Mucosa of descending colon (tissue), 1 donor: ENCODE results near the genes KBTBD13 and SMAD6.

- PRO-cap = no peak
Observed at GRCh38 chr15:64824896-64825271, 563 bp downstream of the PIF1 start.

- PRO-cap = no peak
Observed at GRCh38 chr15:64938124-64938528, 26.4 kb downstream of the ANKDD1A start.

GRCh38 chr15:64963311-64963877 is 26.3 kb downstream of the SPG21 start:
- PRO-cap = no peak

- PRO-cap = no peak
Observed at GRCh38 chr15:65076497-65077182, at the start of gene KBTBD13. Gene KBTBD13, plus strand, starts transcription at chr15:65076746.

DNA sequence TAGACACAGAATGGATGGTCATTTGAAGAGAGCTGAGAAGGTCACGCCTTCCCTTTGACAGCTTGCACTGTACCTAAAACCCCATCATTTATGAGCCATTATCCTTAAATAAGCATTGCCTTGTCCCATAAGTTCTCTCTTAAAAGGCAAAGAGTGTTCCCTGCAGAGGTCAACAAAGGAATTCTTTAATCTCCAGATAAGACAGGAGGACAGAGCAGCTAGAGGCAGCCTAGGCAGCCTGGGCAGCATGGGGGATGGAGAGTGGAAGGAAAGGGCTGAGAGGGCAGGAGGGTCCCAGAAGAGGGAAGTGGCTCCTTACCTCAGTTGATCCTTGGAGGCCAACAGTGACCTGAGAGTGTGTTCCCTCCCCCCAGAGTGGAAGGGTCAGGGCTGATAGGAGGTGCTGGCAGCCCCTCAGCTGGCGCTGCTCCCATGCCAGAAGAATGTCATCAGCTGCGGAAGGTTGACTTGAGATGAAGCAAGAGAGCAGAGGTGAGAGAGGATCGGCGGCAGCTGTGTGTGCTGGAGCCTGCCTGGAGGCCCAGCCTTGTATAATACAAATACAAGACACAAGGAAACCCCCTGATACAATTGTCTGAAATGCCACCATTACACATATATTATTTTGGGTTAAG is 12.8 kb downstream of the KBTBD13 start:
- PRO-cap = no peak

- PRO-cap = no peak
Observed at GRCh38 chr15:65097933-65098693, 16.9 kb downstream of the UBAP1L start.

DNA sequence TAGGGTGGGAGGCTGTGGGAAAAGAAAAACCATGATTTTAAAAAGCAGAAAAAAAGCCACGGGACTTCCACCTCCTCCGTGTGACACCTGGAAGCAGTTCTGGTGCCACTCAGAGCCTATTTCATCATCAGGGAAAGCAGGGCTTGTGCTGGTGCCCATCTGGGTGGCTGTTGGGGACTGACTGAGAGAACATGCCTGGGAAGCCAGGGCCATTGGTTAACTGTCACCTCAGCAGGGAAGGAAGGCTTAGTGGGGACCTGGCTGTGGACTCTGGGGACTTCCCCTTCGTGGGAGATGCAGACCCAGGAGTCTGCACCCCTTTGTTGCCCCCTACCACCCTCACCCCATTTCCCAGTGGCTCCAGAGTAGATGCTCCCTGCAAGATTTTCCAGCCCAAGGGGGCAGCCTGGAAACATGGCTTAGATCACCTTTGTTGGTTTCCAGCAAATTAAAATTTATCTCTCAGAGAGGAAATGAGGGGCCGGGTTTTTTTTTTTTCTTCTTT is 25.2 kb upstream of the PARP16 start:
- PRO-cap = no peak

DNA sequence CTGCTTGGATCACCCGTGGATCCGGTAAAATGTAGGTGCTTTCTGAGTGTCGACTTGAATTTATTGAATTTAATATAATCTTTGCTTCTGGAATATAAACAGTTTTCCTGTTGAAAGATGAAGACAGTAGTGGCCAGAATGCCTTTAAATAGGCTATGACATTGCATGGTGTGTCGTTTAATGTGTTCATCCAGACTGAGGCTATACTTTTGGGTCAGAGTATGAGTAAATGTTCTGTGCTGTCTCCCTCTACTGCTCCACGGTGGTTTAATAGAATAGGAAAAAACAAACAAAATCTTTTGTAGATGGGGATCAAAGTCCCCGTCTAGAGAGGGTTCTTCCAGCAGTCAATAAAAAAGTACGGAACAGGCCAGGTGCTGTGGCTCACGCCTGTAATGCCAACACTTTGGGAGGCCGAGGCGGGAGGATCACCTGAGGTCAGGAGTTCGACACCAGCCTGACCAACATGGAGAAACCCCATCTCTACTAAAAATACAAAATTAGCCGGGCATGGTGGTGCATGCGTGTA is 1.8 kb downstream of the HACD3 start:
- PRO-cap = no peak

DNA sequence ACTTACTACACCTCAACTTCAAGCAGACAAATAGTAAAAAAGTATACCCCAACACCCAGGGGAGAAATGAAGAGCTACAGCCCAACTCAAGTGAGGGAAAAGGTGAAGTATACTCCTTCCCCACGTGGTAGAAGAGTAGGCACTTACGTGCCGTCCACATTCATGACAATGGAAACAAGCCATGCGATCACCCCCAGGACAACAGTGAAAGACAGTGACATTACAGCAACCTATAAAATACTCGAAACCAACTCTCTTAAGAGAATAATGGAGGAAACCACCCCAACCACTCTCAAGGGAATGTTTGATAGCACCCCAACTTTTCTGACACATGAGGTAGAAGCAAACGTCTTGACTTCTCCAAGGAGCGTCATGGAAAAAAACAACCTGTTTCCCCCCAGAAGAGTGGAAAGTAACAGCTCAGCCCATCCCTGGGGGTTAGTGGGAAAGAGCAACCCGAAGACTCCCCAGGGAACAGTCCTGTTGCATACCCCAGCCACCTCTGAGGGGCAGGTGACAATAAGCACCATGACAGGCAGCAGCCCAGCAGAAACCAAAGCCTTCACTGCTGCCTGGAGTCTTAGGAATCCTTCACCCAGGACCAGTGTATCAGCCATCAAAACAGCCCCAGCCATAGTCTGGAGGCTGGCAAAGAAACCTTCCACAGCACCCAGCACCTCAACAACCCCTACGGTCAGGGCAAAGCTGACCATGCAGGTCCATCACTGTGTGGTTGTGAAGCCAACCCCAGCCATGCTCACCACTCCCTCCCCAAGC is 3.0 kb downstream of the SLC24A1 start:
- PRO-cap = no peak

DNA sequence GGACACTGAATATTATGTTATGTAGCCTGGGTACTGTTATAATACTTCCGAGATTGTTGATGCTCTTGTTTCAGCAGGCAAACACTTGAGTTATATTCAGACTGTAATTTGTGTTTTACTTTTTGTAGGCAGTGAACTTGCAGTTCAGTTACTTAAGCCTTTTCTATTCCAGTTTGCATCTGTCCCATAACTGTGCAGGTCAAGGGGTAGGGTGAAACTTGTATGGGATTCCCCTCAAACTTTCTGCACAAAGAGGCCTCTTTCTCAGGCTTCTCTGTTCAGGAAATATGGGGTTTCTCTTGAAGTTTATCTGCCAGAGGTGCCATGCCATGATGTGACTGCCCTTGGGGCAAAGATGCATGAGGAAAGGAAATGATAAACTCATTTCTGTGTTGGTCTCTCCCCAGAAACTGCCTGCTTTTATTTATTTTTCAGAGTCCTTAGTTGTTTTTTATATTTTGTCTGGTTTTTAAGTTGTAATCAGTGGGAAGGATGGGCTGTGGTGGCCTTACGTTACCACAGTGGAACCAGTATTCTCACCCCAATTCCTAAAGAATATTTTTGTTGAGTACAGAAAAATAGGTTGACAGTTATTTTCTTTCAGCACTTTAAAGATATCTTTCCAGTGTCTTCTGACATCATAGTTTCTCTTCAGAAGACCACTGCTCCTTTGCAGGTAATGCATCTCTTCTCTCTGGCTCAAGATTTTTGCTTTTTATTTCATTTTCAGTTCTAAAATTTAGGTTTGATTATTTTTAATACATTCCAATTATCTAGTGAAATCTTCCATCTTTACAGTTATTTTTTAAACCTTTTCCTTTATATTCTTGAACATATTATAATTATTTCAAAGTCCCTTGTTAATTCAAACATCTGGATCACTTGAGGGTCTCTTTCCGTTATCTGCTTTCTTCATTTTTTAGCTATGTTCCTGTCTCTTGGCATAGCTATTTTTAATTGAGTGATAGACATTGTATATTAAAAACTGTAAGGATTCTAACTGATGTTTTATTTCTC is 67.0 kb downstream of the SLC24A1 start:
- PRO-cap = no peak

GRCh38 chr15:66252990-66253550 is 480 bp downstream of the MEGF11 start:
- PRO-cap = no peak

DNA sequence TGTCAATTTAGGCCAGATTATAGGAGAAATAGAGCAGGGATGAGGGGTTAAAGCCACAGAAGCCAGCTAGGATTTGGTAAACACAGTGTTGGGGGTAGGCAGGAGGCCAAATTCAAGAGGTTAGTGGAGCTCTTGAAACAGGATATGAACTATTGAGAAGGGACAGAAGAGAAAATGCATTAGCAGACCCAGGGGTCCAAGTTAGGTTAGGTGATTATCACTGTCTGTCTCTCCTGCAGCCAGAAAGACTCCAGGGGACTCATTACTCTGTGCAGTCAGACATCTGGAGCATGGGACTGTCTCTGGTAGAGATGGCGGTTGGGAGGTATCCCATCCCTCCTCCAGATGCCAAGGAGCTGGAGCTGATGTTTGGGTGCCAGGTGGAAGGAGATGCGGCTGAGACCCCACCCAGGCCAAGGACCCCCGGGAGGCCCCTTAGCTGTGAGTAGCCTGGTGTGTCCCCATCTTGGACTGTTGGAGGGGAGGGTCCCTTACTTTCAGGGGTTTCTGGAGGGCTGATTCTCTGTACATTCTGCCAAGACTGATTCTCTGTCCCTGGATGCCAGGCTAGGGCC is 12.7 kb downstream of the SNAPC5 start:
- PRO-cap = no peak

DNA sequence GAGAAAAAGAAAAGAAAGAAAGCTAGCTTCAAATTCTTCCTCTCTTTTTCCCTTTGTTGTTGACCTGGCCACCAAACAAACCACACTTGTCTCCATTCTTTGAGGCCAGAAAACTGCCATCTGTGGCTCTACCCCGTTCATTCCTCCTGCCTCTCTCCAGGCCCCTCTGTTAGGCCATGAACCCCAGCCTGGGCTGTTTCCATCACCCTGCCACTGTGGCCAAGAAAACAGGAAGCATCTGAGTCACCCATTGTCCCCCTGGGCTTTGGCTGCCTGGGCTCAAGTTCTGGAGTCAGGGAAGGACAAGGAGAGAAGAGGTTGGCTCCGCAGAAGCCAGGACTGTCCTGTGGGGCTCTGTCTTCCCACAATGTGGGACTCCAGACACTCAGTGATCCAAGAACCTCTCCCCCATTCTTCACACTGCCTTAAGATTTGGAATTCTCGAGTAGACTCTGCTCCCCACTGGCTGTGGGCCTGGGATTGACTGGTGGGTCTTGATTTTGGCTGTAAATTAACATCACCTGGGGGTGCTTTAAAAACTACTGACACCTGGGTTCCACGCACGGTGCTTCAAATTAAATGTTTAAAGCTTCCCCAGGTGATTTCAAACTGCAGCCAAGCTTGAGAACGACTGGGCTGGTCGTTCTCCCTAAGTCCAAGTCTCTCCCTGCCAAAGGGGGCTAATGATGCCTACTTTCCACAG is 14.9 kb upstream of the LCTL start:
- PRO-cap = no peak

GRCh38 chr15:66673192-66674039 is 28.6 kb upstream of the SMAD6 start:
- PRO-cap = bidirectional peak, plus-strand start at chr15:66673852, minus-strand start at chr15:66673681

DNA sequence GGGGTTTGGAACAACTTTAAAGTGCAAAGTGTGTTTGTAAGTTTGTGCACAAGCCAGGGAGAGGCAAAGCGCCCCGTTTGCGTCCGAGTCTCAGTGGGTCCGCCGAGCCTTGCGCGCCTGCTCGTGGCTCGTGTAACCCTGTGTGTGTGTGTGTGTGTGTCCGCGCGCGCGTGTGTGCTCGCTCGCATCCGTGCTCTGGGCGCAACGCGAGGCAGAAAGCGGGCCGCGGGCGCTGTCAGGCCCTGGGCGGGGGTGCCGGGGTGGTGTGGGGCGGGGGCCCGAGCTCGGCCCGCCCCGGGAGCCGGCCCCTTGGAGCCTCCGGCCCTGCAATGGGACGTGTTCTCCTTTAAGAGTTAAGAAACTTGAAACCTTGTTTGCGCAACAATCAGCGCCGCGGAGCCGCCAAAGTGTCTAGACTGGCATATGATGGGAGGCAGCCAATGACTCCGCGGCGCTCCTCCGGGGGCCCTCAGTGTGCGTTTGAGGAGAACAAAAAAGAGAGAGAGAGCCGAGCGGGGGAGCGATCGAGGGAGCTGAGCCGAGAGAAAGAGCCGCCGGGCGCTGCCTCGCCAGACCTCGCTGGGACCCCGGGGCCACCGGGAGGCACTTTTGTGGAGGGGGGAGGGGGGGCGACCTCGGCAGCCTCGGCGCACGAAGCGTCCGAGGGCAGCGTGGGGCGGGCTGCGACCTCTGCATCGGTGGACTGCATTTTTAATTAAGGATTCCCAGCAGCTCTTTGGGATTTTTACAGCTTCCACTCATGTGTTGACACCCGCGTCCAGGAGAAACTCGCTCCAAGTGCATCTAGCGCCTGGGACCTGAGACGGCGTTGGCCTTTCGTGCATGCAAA is at the start of gene SMAD6:
TSS of gene SMAD6 (plus strand) at position 422 of the 850 bp plus-strand sequence.
- PRO-cap = bidirectional peak, plus-strand start at position 45 of the sequence, minus-strand start outside the sequence; bidirectional peak, plus-strand start at position 519 of the sequence, minus-strand start at position 197 of the sequence

DNA sequence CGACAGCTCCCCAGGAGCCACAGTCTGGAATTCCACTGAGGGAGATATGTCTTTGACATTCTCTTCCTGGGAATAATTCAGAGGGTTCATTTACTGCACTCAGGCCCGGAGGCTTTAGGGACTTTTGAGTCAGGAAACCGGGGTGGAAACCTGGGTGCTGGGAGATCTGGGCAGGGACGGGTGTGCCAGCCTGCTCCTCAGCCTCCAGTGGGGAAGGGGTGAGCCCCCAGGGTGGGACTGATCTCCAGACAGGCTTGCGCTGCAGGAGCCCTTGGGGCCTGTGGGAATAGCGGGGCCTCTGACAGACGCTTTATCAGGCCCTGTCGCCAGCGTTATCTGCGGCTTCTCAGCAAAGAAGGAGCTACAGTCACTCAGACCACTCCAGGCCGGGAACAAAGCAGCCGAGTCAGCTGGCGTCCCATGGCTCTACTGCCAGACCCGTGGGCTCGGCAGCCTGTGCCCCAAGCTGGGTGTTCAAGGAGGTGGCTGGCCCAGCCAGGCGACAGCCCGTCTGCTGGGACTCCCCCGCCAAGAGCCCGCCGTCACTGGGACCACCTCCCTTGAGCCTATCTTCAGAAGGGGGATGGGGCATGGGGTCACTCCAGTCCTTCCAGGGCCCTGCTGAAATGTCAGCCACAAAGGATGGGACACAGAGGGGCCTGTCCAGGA is 147.9 kb downstream of the SMAD6 start:
- PRO-cap = no peak

GRCh38 chr15:66865939-66866723 is 164.1 kb downstream of the SMAD6 start:
- PRO-cap = no peak

DNA sequence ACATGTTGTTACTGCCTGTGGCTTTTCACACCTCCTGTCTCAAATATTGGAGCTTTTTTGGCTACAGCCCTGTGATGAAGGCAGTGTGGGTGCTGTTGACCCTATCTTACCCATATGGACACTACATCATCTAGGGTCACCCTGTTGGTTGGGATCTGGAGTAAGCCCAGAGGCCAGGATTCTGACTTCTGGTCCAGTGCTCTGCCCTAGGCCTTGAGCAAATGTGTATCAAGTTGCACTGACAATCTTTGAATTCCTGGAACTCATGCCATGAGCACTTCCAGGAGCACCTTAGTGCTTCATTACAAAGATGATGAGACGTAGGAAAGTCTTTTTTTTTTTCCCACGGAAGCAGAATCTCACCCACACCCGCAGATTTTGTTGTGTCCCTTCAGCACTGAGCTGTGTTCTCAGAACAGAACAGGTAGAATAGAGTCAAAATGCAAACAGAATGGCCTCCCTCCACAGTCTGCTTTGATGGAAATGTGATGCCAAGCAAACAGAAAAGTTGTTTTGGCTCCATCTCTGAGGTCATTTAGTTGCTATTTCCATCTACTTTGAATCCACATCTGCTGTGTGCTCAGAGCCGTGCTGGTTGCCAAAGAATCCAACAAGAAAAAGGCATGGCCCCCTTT is 49.6 kb downstream of the SMAD3 start:
- PRO-cap = no peak

DNA sequence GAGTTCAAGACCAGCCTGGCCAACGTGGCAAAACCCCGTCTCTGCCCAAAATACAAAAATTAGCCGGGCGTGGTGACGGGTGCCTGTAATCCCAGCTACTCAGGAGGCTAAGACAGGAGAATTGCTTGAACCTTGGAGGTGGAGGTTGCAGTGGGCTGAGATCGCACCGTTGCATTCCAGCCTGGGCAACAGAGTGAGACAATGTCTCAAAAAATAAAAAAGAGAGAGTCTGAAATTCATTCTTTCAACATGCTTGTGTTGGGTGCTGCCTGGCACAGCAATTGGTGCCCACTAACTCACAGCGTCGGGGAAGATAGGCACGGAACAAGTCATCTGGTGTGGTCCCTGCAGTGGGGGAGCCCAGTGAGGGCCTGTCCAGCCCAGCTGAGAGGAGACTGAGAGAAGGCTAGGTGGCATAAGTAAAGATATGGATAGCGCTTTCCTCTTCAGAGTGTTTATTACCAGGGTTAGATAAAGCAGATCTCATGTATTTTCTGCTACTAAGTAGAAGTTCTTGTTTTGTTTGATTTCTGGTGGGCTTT is 52.6 kb downstream of the SMAD3 start:
- PRO-cap = no peak

GRCh38 chr15:67119964-67120380 is 54.6 kb downstream of the SMAD3 start:
- PRO-cap = no peak